Aorta (tissue), 1 donor: ENCODE measurements around the genes AVEN, ACTC1, NANOGP8 and DPH6.

GRCh38 chr15:34002796-34003393 is 34.6 kb downstream of the CHRM5 start:
- PRO-cap, result no peak

DNA sequence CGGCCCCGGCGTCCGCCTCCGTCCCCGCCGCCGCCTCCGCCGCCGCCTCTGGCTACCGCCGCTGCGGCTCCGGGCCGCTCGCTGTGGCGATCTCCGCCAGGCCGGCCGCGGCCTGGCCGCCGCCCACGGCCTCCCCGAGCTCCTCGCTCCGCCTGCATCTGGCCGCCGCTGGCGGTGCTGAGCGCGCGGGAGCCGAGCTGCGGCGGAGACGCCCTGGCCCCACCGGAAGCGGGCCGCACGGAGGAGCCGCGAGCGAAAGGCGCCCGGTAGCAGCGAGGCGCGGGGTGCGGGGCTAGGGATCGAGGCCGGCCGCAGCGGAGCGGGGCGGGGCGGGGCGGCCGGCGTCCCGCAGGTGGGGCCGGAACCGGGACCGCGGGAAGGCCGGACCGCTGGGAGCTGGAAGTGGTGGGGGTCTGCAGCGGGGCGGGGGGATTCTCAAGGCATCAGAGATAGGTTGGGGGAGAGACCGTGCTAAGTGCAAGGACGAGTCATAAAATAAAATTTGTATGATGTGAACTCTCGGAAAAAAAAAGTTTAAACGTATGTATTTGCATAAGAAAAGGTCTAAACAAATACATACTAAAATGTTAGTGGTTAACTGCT is at the start of gene AVEN:
TSS of gene AVEN (minus strand) at position 316 of the 603 bp plus-strand sequence.
- PRO-cap, result no peak

- PRO-cap, result no peak
Observed at GRCh38 chr15:34341421-34341848, 1.5 kb downstream of the NOP10 start.

DNA sequence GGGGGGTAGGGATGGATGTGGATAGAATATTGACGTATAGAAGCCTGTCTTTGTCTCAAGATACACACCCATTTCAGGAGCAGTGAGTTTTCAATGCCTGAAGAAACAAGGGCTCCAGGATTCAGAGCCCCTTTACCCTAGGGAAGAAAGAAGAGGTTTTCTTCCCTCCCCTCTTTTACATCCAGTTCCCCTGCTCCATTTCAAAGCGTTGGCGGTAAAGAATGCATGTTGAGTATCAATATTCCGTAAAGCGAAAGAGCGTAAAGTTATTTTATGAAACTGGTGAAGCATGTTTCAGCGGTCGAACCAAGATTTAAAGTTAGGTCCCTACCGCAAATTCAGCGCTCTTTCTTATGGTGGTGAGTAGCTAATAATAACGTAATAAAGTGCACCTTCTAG is 228 bp downstream of the NUTM1 start:
- PRO-cap, result no peak

GRCh38 chr15:34378988-34379918 is 12.3 kb upstream of the LPCAT4 start:
- PRO-cap, result no peak

- PRO-cap, result no peak
Observed at GRCh38 chr15:34662933-34663574, 79.6 kb upstream of the GOLGA8B start.

- PRO-cap, result bidirectional peak, plus-strand start at chr15:34795588, minus-strand start at chr15:34795477
Observed at GRCh38 chr15:34795106-34796058, at the start of gene ACTC1. Gene ACTC1, minus strand, starts transcription at chr15:34795549.

- PRO-cap, result no peak
Observed at GRCh38 chr15:34796704-34797331, 1.5 kb upstream of the ACTC1 start.

DNA sequence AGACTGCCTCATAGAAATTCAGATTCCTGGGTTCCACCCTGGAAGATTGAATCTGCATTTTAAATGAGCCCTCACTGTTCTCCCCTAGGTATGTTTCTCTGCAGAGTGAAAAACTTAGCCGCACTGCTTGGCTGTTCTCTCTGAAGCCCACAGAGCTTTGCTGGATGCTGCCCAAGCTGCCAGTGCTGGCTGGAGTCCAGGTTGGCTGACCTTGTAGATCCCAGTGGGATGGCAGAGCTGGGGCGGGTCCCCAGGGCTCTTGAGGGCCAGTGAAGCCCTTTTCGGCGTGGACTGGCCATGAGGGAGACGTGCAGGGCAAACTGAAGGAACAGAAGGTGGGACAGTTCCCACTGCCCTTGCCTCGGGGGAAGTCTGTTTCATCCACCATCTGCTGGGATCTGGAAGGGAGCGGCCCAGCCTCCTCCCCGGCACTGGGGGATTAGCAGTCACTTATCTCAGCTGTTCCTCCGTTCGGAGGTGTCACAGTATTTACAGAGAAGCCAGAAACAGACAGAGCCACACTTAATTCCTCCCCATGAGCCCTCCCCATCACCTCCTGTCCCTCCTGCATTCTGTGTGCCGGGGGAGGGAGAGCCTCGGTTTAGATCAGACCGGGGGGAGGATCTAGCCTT is 3.9 kb upstream of the ACTC1 start:
- PRO-cap, result no peak

GRCh38 chr15:34855079-34855452 is 59.7 kb upstream of the ACTC1 start:
- PRO-cap, result no peak

- PRO-cap, result no peak
Observed at GRCh38 chr15:35084893-35085349, at the start of gene NANOGP8. Gene NANOGP8, minus strand, starts transcription at chr15:35085295.

- PRO-cap, result no peak
Observed at GRCh38 chr15:35120097-35120611, 35.1 kb upstream of the NANOGP8 start.

DNA sequence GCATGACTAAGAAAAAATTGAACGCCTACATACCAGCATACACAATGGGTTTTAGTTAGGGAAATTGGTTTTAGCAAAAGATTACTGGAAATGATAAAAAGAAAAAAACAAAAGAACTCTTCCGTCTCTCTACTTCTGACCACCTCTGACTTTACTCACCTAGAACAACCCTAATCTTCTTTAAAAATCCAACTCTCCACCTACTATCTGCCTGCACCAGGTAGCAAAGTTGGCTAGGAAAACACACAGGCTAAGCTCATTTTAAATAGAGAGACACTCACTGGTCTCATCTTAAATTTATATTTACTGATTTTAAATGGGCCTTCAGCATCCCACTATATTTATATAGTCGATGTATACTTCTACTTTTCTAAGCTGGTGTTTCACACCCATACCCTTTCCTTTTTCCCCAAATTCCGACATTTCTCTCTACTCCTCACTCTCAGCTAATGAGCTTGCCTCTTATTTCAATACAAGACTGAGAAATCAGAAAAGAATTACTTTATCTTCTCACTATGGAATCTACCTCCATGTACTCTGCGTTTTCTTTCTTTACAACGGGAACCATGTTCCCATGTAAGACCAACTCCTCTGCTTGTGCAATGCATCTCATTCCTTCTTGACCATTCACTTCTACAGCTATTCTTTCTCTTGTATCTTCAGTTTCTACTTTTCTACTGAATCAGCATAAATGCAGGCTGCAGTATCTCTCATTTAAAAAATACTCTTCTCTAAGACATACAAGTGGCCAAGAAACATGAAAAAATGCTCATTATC is 73.8 kb upstream of the NANOGP8 start:
- PRO-cap, result no peak

DNA sequence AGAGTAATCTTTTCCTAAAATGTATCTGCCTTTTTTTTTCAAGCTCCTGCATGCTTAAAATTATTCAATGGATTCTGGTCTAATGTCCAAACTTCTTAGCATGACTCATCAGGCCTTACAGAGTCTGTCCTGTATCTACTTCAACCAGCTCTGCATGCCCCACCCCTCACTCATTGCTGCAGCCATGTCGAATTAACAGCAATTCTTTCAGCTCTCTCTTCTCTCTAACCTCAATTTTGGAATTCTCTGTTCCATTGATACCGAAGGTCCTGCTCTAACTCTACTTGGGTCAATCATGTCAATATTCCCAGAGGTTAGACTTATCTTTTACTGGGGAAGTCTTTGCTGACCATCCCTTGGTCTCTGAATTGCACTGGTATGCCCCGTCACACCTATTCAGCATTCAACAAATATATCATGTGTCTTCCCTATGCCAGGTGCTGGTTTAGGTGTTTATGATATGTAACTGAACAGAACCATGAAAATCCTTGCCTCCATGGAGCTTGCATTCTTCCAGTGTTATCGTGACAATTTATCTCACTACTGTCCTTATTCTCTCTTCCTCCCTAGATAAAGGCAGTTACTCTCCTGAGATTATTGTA is 88.5 kb upstream of the NANOGP8 start:
- PRO-cap, result no peak

DNA sequence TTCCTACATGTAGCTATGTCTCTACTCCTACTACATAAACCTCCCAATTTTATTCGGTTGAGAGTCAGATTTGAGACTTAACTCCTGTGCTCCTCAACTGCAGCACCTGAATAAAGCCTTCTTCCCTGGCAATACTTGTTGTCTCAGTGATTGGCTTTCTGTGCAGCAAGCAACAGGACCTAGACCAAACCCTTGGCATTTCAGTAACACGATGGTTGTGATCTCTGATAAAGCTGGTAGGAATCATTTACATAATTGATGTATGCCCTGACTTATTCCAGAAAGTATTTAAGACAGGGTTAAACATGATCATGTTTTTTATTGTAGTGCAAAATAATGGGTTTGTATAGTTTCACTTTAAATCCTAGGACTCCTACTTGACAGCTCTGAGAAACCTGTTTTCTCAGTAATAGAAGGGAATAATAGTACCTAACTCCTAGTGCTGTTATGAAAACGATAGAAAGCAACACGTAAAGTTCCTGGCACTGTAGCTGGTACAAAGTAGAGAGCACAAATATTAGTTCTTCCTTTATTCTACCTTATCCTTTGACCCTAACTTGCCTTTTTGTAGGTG is 106.8 kb upstream of the NANOGP8 start:
- PRO-cap, result no peak

GRCh38 chr15:35545750-35546791 is at the start of gene DPH6:
Gene DPH6, minus strand, starts transcription at chr15:35546165.
- PRO-cap, result bidirectional peak, plus-strand start at chr15:35546014, minus-strand start at chr15:35545951

DNA sequence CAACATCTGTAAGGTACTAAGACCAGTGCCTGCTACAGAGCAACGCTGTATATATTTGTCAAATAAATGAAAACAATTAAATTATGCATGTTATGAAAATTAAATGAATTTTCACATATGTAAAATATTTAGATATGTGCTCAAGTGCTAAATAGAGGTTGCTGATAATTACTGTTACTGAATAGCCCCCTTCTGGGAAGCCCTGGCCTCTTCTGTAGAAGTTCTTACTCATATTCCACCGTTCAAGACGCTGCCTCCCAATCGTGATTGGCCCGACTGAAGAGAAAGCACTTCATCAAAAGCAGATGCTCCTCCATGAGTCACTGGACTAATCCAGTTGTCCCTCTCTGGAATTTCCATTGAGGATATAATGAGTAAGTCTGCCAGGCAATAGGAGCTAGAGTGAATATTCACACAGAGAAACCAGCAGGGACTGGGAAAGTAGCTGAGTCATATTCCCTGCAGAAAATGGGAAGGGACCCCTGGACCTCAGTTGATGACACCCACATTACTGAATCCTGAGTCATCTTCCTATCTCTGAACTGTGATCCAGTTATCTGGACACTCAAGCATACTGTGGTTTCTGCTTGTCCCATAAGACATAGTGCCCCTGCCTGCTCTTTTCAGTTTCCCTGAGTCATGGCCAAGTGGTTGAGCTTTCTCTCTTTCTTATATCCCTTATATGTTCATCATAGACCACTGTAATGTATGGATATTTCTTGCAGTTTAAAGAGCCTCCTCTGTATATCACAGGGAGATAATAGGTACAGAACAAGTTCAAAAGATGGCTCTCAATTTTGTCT is 151.3 kb upstream of the CDIN1 start:
- PRO-cap, result no peak

DNA sequence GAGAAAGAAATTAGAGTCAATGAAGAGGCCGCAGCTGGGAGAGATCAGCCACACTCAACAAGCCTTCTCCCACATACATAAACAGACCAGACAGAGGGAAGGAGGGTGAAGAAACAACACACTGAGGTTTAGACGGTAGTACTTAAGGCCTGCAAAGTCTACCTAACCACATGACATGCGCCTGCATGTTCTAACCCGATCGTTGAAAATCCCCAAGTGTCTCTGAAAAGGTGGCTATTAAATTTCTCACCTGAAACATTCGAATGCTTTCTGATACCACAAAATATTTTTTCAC is 110.6 kb upstream of the CDIN1 start:
- PRO-cap, result no peak

DNA sequence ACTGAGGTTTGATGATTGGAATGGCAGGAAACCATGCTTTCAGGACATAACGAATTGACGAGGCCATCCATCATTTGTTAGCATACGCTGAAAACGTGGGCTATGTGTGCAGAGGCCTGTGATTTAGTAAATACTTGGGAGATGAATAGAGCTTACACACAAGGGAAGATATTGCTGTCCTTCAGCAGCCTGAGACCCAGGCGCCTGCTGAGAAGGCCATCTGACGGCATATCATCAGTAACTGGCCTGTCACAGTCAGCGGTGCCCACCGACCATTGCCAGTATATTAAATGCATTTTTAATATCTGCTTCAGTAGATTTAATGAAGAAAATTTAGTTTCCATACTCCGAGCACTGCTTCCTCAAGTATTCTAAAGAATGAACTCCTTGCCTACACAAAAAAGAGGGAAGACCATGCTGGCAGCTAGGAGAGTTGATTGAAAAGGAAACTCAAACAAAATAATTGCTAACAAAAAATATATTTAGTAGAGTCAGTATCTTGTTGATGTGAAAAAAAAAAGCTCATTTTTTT is 16.3 kb downstream of the CDIN1 start:
- PRO-cap, result no peak

DNA sequence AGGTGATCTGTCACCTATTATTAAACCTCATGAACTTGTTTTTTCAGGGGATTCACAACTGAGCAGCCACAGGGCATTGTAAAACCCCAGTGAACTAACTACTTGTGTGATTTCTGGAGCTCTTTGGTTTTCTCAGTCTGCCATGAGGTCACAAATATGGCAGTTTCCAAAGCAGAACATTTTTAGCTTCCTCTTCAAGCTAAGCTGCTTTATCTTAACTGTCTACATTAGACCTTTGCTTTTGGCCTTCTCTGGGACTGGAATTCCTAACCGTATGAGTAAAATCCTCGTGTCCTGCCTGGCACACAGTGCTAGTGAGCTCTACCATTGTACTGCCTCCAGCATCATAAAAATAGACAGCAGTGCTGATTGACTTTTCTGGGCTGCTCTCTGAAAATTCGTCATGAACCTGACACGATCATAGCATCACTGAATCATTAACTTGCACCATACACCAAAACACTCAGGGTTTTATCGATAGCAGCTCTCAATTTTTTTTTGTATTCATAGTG is 22.1 kb downstream of the CDIN1 start:
- PRO-cap, result no peak